Endothelial cell (in vitro differentiated cells): ENCODE data around the genes BMP4 and TBPL2.

DNA sequence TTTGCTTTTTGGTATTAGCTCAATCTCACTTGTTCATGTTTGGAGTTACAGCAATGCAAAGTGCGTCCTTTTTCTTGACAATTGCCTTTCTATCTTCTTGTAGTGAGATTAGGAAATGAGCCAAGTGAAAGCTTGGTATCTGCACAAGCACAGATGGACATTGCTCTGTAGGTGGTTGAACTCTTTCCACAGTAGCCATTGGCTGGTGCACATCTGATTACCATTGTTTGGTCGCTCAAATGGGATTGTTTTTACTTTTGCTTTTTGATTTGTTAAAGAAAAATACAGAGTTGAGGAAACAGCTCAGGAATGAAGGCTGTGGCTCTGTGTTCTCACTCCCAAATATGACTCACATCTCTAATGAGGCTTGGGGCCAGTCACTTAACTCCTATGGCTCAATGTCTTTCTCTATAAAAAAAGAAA lies 241.3 kb downstream of the BMP4 start:
- PRO-cap, result no peak

DNA sequence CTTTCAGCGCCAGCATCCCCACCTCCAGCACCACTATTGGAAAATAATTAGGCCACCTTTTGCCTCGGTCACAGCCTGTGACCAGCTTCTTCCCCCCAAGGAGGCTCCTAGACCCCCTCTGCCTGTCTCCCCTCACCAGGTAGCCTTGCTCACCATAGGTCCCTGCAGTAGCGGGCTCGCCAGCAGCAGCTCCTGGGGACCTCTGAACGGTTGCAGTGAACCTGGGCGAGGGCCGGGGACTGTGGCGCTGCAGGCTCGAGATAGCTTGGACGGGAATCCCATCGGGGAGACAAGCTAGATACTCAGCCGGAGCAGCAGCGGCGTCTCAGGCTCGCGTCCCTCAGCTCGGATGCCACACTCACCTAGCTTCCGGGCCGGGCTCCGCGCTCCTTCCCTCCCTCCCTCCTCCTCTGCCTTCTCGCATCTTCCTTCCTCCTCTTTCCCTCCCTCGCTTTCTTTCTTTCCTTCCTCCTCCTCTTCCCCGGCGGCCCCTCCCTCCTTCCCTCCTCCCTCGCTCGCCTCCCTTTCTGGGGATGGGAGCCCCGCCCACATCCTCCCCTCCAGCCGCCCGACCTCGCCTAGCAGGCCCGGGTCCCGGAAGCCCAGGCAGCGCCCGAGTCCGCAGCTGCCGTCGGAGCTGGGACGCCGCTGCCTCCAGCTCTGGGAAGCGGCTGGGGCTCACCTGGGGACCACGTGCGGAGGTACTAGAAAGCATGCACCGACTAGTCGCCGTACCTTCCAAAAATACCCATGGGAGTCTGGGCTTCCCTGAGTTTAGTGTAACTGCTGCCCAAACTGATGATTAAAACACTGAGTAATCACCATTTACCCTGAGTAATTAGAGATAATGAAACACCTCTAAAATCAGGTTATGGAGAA lies at the start of gene BMP4:
TSS of gene BMP4 (minus strand) at position 429 of the 879 bp plus-strand sequence.
- PRO-cap, result bidirectional peak, plus-strand start at position 323 of the sequence, minus-strand start at position 326 of the sequence

DNA sequence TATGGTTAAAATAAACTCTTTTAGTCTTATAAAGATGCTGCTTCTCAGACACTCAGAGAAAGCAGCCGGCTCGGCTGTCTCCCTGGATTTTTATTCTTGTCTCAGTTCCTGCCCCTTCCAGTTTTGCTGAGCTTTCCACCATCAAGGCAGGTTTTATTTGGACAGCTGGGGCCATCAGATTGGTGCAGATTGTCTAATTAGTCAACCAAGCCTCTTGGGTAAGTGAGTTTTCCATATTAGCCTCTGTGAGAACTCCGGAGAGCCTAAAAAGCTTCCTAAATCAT lies 130.8 kb upstream of the BMP4 start:
- PRO-cap, result unidirectional peak, minus-strand start at position 98 of the sequence

DNA sequence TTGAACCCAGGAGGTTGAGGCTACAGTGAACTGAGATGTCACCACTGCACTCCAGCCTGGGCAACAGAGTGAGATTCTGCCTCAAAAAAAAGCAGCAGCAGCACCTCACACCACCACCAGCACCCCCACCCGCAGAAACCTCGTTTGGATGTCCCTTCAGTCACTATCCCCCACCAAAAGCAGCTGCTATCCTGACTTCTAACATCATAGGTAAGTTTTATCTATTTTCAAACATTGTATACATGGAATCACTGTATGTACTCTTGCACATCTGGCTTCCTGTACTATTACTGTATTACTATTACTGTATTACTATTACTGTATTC lies 85.4 kb upstream of the CDKN3 start:
- PRO-cap, result no peak

DNA sequence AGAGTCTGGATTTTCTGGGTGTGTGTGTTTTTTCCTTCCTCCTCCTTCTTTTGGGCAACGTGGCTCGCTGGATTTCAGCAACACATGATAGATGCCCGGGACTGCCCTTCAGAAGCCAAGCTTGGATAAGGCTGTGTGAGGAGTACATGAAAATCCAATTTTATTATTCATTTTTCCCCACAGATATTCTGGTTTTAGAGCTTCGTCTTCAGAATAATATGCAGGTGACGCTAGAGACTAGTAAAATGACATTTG lies 1.4 kb downstream of the SAMD4A start:
- PRO-cap, result no peak

- PRO-cap, result bidirectional peak, plus-strand start at chr14:54627427, minus-strand start at chr14:54627395
These were observed 60.2 kb downstream of the SAMD4A start for GRCh38 chr14:54627145-54627550.

DNA sequence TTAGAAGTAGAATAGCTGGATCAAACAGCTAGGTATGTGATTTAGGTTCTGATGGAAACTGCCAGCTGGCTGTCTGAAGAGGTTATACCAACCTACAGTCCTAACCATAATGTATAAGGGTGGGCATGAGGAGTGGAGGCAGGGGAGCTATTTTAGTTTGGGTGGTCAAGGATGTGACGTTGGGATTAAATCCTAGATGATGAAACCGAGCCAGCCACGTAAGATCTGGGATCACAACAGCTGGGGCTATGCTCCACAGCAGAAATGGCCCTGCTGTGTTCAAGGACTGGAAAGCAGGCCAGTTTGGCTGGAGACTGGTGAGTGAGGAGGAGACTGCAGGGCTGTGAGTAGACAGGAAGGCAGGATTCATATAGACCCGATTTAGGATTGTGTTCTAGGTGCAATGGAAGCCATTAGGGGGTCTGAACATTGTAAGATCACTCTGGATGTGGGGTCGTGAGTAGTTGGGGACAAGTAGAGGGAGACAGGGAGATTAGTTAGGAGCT lies 66.2 kb downstream of the SAMD4A start:
- PRO-cap, result no peak

DNA sequence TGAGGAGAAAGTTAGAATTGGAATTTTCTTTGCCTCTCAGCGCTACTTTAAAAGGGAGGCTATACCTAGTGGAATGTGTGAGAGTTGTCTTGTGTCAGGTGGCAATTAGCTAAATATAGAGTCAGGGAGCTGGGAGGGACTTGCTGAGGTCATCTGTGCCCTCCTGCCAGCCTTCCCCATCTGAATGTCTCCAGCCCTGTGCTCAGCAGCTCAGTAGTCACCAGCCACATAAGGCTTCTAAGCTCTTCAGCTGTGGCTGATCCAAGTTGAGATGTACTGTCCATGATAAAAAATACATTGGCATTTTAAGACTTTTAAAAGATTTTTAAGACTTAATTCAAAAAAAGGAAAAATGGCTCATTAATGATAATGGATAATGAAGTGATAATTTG lies 132.3 kb downstream of the SAMD4A start:
- PRO-cap, result no peak

GRCh38 chr14:54712323-54713289 lies 145.7 kb downstream of the SAMD4A start:
- PRO-cap, result no peak

DNA sequence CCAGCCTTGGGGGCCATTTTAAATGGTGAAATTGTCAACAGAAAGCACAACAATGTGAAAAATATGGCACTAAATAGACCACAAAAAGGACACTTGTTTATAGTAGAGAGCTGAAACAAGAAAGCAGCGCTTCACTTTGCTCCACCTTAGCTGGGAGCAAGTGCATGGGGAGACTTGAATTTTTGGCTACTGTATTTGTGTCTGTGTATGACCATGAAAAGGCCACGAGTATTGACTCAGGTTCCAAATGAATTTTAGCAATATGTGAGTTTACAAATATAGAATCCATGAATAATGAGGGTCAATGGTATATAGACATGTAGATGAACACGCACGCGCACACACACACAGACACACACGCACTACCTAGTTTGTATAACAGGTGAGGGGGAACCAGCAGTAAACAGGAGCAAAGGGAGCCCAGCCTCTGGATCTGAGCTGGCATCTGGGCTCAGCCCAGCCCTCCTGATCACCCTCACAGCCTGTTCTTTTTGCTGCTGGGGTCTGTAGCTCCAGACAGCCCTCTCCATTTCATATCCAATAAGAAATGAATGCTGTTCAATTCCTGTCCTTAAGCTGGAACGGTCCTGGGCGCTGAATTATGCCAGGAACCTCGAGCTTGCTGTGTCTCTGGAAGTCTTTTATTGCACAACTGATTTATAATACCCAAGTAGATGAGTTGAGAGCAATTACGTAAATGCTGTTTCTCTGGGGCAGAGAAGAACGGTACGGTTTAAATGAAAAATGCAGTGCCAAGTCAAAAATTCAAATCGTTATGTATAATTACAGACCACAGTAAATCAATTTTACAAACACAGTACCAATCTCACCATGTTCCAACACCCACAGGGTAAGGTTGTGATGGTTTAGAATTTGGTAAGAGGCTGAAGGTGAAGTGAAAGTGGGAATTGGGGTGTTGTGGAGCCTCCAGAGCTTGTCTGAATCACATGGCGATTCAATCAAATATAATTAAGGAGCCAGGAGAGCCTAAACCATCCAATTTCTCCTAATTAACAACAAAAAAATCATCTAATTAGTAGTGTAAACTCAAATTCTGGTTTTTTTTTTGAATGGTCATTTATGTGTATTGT lies 160.9 kb downstream of the SAMD4A start:
- PRO-cap, result no peak

GRCh38 chr14:54730044-54730889 lies 163.3 kb downstream of the SAMD4A start:
- PRO-cap, result no peak

GRCh38 chr14:54757573-54758136 lies 145.0 kb downstream of the GCH1 start:
- PRO-cap, result no peak

DNA sequence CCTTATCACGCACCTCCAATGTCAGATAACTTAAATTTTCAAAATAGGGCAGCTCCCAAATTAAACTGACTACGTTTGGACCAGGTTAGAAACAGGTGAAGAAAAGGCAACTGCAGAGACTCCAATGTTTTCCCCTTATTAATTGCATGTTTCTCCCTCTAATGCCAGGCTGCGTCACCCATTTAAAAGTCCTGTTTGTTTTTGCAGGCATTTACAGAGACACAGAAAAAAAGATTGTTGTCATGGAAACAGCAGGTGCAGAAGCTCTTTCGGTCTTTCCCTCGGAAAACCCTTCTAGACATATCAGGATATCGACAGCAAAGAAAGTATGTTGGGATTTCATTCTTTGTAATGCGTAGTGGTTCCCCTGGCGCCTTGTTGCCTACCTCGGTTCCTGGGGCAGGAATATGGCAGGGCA lies 132.7 kb downstream of the GCH1 start:
- PRO-cap, result no peak

DNA sequence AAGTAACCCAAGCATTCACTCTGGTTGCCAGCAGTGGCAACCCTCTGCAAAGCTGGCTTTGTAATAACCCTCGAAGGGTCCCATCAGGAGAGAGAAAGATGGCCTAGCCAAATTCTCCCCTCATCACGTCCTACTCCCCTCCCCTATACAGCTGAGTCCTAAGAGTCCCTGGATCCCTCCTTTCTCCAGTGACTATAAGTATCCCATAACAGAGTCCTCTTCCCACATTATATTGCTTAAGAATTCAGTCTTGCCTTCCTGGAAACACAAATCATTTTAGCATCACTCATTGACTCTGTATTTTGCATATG lies 130.3 kb downstream of the GCH1 start:
- PRO-cap, result no peak

- PRO-cap, result no peak
These were observed 26.2 kb downstream of the MAPK1IP1L start for GRCh38 chr14:55077607-55078160.

- PRO-cap, result no peak
These were observed 11.3 kb upstream of the LGALS3 start for GRCh38 chr14:55117641-55118352.

DNA sequence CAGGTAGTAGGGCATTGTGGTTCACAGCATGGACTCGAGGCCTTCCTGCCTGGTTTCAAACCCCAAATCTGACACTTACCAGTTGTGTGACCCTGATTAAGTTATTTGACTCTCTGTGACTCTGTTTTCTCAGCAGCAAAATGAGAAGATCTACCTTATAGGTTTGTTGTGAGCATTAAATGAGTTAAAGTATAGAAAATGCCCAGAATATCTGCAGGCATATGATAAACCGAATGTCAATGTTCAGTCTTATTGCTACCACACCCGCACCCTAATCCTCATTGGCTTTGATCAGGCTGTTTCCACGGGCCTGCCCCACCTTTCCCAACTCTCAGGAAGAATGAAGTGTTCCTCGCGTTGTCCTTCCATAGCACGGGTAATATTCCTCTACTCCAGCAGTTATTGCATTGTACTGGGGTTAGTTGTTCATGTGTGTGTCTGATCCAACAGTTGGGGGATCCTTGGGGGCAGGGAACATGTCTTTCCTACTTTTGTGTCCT lies 8.0 kb upstream of the LGALS3 start:
- PRO-cap, result no peak

DNA sequence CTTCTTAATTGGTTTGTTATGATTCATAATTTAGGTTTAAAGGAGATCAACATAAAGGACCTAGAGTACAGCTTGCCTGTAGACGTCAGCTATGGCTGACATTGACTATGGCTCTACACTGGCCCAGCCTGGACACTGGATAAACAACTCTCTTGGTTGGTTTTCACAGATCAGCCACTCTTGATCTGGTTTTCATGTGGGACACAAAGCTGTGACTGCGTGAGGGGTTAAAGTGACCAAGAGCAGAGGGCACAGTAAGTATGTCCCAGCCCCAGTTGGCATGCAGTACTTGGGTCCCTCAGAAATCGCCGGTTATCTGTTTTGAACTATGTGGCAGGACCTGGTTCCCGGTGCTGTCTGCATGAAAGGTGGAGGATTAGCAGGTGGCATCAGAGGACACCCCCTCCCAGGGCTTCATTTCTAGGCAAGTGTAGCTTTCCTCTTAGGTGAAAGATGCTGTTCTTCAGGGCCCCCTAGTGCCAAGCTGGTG lies 57.3 kb downstream of the ATG14 start:
- PRO-cap, result no peak

DNA sequence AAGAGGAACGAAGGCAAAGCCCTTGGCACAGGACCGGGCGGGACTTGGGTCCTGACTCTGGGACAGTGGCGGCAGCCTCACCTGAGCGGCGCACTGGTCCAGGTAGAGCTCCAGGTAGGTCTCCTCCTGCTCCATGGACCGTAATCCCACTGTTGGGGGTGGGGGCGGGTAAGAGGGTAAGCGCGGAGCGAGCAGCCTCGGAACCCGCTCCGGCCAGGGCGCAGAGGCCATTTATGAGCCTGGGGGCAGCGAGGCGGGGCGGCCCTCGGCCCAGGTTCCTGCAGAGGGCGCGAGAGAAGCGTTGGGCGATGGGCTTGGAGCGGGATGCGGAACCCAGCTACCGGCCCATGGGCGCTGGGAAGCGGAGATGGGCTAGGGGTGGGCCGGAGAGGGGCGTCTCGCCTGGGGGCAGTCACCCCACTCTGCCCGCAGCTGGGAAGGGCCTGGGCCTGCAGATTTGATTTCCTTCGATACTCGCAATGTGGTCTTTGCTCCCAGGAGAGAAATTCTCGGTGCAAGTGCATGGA lies at the start of gene TBPL2:
TSS of gene TBPL2 (minus strand) at position 302 of the 527 bp plus-strand sequence.
- PRO-cap, result no peak

DNA sequence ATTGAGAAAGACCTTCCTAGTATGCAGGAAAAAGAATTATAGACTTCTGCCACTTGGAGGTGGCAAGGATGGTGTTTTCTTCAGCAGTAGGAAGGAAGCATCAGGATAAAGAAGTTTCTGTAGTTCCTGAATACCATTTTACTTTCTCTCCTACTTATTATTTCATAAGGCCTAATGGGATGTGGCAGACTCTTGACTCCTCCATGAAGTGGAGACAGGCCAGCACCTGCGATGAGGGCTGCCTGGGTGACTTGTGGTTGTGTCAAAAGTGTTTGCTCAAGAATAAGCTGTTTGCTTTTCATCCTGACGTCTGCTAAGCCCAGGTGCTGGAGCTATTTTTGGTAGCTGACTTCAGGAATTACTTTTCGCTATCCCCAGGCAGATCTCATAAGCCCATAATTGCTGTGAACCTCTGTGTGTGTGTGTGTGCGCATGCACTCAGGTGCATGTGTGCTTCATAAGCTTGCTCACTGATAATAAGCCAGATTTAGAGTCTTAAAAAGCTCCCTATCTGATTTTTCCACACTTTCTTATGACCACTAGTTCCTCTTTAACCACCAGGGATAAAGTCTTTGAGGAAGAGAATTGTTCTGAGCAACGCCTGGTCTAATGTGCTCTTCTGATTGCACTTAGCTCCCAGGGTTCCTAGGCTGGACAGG lies 126.0 kb downstream of the KTN1 start:
- PRO-cap, result no peak